Mononuclear cell (primary cell): ENCODE results near the gene HPCAL1.

DNA sequence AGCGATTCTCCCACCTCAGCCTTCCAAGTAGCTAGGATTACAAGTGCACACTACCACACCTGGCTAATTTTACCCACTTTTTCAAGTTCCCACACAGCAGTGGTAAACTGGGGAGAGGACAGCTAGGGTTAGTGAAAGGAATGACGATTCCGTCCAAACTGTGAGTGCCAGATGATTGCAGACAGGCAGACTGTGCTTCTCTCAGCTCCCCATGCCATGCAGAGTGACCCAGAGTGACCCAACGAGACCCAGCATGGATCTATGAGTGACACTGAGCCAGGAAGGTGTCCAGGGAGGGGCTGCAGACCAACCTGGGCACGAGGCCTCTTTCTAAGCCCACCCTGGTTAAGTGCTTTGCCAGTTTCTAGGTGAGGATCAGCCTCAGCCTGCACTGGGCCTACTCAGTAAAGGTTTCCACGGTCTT is 7.7 kb upstream of the KLF11 start:
- RRBS, result no CpG with 5 or more reads among the region's 6 CpGs

GRCh38 chr2:10044680-10045002 is 1.3 kb downstream of the KLF11 start:
- RRBS, result 76% methylated on average over 7 of the region's 16 CpGs

DNA sequence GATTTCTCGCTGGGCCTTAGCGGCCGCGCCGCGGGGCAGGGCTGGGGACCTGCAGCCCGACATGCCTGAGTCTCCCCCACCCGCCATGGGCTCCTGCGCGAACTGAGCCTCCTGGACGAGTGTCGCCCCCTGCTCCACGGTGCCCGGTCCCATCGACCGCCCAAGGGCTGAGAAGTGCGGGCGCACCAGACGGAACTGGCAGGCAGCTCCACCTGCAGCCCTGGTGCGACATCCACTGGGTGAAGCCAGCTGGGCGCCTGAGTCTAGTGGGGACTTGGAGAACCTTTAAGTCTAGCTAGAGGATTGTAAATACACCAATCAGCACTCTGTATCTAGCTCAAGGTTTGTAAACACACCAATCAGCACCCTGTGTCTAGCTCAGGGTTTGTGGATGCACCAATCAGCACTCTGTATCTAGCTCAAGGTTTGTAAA is 11.4 kb upstream of the CYS1 start:
- RRBS, result no CpG with 5 or more reads among the region's 21 CpGs

- RRBS, result no CpG with 5 or more reads among the region's 10 CpGs
Measured at GRCh38 chr2:10135220-10136096, 12.9 kb downstream of the RRM2 start.

DNA sequence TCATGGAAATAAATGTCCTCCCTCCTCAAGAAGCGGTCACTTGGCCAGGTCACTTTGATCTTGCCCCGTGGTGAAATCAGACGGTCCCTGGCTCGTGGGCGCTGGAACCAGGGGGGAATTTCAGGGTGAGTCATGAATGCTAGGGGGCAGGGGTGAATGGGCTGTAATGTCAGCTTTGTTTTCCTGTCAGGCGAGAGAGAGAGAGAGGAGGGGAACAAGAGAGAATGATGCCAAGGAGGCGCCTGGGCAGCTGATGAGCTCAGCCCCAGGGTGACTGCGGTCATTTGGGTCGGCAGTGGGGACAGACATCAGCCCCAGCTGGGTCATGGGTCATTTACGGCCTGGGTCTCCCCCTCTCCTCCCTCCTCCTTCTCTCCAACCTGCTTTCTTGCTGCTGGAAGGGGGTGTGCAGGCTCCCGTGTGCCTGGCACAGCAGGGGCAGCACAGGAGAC is 47.8 kb downstream of the RRM2 start:
- RRBS, result no CpG with 5 or more reads among the region's 11 CpGs

GRCh38 chr2:10190819-10191200 is 68.3 kb downstream of the RRM2 start:
- RRBS, result no CpG with 5 or more reads among the region's 5 CpGs

GRCh38 chr2:10193912-10194445 is 71.4 kb downstream of the RRM2 start:
- RRBS, result 90% methylated on average over 4 of the region's 14 CpGs

- RRBS, result 95% methylated on average over 2 of the region's 26 CpGs
Measured at GRCh38 chr2:10267566-10268263, 35.0 kb upstream of the HPCAL1 start.

DNA sequence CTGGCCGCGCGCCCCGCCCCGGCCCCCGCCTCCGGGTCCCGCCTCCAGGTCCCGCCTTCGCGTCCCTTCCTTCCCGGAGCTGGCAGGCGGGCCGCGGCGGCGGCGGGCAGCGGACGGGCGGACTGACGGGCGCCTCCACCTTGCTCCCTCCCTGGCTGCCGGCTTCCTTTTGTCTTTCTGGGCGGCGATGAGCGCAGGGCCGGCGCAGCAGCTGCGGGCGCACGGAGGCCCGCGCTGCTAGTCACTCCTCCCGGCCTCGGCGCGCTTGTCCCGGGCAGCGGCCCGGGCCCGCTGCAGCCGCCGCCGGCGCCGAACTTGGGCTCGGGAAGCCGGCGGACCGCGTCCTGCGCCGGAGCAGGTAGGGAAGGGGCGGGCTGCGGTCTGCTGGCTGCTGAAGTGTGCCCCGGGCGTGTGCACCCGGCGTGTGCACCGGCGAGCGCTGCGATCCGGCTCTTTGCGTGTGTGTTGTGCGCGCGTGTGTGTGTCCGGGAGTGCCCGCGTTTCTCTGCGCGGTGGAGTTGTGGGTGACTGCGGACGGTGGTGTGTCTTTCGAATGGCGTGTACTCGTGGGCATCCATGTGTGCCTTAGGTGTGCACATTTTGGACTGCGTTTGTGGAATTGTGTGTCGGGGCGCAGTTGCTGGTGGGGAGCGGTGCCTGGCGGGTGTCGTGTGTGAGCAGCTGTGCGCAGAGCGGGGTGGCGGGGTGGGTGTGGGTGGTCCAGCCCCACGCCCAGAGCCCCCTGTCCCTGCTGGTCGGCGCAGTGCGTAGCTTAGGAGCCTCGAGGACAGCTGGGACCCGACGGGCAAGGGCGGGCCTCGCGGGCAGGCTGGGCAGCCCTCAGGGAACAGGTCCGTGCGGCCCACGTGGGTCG is at the start of gene HPCAL1:
Gene HPCAL1 (plus strand): TSS at position 85 of the 874 bp plus-strand sequence.
- RRBS, result 2% methylated on average over 38 of the region's 102 CpGs

- RRBS, result 2% methylated on average over 28 of the region's 57 CpGs
Measured at GRCh38 chr2:10303694-10304452, 1.2 kb downstream of the HPCAL1 start.

GRCh38 chr2:10352486-10353150 is 49.9 kb downstream of the HPCAL1 start:
- RRBS, result no CpG with 5 or more reads among the region's 9 CpGs

GRCh38 chr2:10371446-10372581 is 69.1 kb downstream of the HPCAL1 start:
- RRBS, result 95% methylated on average over 3 of the region's 28 CpGs

DNA sequence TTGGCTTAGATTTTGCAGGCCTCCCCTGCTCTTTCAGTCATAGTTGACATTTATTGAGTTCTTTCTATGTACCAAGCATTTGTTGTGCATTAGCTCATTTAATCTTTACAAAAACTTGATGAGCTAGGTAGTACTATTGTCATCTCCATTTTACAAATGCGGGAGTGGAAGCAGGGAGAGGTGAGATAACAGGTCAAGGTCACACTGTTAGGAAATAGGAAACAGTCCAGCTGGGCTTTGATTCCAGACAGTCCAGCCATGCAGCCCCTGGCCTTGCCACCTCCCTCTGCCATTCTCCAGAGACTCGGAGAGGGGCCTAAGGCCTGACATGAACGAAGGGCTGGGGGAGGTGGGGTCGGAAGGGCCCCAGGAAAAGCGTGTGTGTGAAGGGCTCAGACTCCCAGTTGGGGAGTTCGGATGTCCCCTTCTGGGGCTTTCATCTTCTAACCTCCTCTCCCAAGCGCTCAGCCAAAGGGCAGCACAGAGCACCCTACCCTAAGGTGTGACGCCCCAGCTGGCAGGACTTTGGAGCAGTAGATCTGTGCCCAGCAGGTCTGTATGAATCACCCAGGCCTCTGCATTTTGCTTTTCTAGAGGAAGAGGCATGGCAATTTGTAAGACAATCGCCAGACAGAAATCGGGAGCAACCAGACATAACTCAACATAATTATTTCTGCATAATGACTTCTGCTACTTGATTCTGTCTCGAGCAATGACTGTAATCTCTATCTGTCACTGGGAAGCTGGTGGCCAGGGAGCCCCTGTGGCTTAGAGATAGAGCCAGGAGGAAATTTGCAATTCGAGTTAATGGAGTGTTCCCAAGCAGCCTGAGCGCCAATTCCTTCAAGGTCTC is 55.4 kb downstream of the ODC1 start:
- RRBS, result no CpG with 5 or more reads among the region's 13 CpGs

- RRBS, result 94% methylated on average over 5 of the region's 24 CpGs
Measured at GRCh38 chr2:10441444-10442508, 6.4 kb downstream of the ODC1 start.

GRCh38 chr2:10550352-10550965 is 102.3 kb upstream of the ODC1 start:
- RRBS, result no CpG with 5 or more reads among the region's 13 CpGs

DNA sequence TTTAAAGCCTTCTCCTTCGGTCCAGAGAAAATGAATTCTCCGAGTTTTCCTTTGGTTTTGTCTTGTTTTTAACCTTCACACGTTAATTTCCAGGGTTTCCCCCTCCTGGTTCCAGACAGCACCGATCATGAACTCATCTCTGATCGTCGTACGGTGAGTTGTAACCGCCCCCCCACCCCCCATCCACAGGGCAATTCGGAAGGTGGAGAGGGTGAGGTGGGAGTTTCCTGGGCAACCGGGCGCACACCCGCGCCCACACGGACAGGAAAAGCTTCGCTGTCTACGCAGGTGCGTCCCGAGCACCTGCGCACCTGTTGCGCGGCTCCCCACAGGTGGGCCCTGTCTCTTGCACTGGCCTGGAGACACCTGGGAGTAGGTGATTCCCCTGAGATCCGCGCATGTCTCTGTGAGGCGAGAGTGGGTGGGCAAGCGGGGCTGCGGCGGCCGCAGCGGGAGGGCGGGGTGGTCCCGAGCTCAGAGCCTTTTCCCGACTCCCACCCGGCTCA is 532 bp upstream of the ATP6V1C2 start:
- RRBS, result no CpG with 5 or more reads among the region's 33 CpGs

DNA sequence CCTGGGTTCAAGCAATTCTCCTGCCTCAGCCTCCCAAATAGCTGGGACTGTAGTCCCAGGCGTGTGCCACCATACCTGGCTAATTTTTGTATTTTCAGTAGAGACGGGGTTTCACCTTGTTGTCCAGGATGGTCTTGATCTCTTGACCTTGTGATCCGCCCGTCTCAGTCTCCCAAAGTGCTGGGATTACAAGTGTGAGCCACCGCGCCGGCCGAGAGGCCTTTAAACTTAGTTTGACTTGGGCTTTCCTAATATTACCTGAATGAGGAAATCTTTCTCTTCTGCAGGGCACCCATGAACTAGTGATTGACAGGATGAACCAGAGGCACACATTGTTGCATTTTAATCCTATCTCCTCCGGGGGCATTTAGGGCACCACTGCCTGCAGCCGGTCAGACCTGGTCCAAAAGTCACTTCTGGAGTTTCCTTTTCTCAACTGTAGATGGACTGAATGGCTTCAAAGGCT is 37.4 kb downstream of the ATP6V1C2 start:
- RRBS, result 94% methylated on average over 1 of the region's 10 CpGs

GRCh38 chr2:10765299-10765791 is 43.9 kb downstream of the ATP6V1C2 start:
- RRBS, result no CpG with 5 or more reads among the region's 6 CpGs

DNA sequence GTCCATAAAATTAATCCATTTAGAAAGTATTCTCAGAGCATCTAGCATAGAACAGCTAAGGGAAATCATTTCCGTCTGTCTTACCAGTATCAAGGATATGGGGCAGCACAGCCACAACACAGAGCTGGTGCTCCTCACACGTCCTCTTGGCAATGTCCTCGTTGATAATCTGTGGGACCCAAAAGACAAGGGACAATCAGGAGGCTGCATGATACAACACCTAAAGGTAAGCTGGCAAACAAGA is 23.9 kb downstream of the PDIA6 start:
- RRBS, result no CpG with 5 or more reads among the region's 3 CpGs

DNA sequence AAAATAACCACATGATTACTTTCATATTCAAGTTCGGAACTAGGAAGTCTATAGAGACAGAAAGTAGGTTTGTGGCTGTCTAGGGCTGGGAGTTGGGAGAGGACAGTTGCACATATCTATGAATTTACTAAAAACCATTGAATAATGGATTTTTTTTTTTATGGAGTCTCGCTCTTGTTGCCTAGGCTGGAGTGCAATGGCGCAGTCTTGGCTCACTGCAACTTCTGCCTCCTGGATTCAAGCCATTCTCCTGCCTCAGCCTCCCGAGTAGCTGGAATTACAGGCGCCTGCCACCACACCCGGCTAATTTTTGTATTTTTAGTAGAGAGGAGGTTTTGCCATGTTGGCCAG is 13.6 kb upstream of the PDIA6 start:
- RRBS, result no CpG with 5 or more reads among the region's 6 CpGs